Paraaortic lymph node (tissue), 1 donor: ENCODE results near the genes GIPC2, IFI44L and ADGRL4.

DNA sequence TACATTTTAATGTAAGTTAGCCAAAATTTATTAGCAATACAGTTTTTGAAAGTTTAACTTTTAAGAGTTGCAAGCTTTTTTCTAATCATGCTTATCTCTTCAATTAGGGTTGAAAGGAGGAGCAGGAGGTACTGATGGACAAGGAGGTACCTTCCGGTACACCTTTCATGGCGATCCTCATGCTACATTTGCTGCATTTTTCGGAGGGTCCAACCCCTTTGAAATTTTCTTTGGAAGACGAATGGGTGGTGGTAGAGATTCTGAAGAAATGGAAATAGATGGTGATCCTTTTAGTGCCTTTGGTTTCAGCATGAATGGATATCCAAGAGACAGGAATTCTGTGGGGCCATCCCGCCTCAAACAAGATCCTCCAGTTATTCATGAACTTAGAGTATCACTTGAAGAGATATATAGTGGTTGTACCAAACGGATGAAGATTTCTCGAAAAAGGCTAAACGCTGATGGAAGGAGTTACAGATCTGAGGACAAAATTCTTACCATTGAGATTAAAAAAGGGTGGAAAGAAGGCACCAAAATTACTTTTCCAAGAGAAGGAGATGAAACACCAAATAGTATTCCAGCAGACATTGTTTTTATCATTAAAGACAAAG, 8.3 kb downstream of the DNAJB4 start:
- PRO-cap = no peak

DNA sequence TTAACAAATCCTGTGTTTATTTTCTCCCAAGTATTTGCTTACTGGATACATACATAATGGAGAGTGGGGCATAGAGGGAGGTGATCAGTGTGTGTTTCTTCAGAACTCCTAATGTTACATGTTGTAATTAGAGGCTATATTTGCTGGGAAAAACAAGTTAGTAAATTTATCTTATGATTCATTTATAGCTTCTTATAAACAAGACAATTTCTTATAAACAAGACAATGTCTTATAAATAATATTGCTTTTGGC, 7.3 kb upstream of the GIPC2 start:
- PRO-cap = no peak

- PRO-cap = no peak
These were observed 308 bp upstream of the GIPC2 start for GRCh38 chr1:78045615-78045701.

DNA sequence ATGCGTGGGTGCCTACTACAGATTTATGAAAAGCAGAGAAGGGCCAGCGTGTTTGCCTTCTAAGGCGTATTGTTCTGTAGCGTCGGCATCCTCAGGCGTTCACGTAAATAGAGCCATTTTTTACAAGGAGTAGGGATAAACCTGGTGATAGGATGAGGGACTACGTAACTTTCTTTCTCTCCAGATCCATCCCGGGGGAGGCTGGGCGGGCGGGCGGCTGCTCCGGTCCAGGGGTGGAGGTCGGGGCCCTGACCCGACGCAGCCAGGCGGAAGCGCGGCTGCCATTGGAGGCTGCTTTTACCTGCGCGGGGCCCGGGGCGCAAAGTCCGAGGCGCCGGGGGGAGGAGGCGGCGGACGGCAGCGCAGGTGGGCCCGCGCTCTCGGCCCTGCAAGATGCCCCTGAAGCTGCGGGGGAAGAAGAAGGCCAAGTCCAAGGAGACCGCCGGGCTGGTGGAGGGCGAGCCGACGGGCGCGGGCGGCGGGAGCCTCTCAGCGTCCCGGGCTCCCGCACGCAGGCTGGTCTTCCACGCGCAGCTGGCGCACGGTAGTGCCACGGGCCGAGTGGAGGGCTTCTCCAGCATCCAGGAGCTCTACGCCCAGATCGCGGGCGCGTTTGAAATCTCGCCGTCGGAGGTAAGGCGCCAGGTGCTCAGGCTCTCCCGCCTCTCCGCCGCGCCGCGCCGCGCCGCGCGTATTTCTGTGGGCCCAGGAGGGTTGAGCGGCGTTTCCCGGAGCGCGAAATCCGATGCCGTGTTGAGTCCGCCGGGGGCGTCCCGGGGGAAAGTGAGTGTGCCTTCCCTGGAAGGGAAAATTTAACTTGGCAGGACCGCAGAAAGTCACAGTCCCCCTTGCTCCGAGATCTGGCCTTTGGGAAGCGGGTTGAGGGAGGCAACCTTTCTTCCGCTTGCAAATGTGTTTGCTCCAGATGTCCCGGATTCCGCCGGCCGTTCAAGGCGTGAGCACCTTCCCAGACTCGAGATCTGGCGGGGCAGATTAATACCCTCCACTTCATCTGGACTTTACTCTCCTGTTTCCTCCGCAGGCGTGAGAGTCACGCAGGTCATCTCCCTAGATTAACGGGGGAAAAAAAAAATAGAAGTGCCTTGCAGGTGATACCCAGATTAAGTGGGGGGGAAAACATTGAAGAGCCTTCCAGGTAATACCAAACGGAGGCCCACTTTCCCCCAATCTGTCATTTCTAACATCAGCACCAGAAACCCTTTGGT, at the start of gene GIPC2:
TSS of gene GIPC2 (plus strand) at position 265 of the 1,226 bp plus-strand sequence.
- PRO-cap = unidirectional peak, plus-strand start at position 329 of the sequence; unidirectional peak, minus-strand start at position 699 of the sequence; unidirectional peak, minus-strand start at position 862 of the sequence

GRCh38 chr1:78619414-78620692, at the start of gene IFI44L:
Gene IFI44L (plus strand): TSS chr1:78620448.
- PRO-cap = unidirectional peak, plus-strand start at chr1:78619637

DNA sequence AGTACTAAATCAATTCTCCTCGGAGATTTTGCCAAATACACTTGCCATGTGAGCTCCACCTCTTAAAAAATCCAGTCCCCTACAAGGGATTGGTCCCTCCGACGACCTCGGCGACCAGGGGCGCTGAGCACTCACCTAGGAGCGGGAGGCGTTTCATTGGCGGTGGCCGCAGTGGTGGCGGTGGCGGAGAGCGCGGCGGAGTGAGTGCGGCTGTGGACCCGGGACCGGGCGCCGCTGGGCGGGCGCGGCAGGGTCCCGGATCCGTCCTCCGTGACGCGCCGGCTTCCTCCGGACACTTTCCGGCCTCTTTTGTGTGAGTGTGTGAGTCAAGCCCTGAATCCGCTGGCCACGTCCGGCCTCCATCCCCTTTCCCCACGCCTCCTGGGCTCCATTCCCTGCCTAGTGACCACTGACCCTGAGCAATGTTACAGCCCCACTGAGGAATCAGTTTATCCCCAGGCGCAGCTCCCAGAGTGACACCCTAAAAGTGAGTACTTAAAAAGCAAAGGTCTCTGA, at the start of gene ADGRL4:
TSS of gene ADGRL4 (minus strand) at position 233 of the 516 bp plus-strand sequence.
- PRO-cap = bidirectional peak, plus-strand start at position 203 of the sequence, minus-strand start at position 301 of the sequence

- PRO-cap = no peak
These were observed 642.3 kb upstream of the ADGRL2 start for GRCh38 chr1:81158350-81158853.

- PRO-cap = no peak
These were observed 941 bp upstream of the ADGRL2 start for GRCh38 chr1:81799734-81800251.

- PRO-cap = no peak
These were observed 3.1 kb downstream of the ADGRL2 start for GRCh38 chr1:81803781-81804235.

GRCh38 chr1:83151039-83151587, 847.8 kb downstream of the TTLL7 start:
- PRO-cap = no peak

- PRO-cap = no peak
These were observed 962 bp downstream of the PRKACB start for GRCh38 chr1:84144926-84145539.

DNA sequence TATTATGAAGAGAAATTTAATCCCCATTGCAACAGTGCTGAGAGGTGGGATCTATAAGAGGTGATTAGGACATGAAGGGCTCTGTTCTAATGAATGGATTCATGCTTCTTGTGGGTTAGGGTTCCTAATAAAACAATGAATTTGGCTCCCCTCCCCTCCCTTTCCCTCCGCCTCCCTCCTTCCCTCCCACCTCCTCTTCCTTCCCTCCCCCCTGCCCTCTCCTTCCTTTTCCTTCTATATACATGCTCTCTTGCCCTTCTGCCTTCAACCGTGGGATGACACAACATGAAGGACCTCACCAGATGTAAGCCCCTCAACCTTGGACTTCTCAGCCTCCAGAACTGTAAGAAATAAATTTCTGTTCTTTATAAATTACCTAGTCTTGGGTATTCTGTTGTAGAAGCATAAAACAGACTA, 26.8 kb upstream of the SAMD13 start:
- PRO-cap = no peak

- PRO-cap = no peak
These were observed 1.8 kb upstream of the SPATA1 start for GRCh38 chr1:84504185-84505073.

GRCh38 chr1:84603858-84604453, 29.7 kb upstream of the CTBS start:
- PRO-cap = no peak

DNA sequence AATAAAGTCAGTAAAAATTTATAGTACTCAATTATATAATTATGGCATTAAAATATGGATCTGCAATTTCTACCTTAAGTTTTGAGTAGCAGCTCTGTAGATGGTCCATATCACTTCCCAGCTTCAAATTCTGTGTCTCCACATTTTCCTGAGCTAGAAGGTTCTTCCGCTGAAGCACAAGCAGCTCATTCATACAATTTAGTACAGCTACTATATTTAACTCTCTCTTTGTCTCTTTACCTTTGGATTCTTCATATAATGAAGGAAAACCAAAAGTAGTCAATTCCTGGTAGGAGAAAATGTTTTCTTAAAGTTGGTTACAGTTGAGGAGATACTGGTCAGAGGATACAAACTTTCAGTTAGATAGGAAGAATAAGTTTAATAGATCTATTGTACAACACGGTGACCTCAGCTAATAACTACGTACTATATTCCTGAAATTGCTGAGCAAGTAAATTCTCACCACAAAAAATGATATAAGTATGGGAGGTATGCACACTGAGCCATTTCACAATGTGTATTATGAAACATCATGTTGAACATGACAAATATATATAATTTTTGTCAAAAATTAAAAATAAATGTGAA, 20.6 kb downstream of the SSX2IP start:
- PRO-cap = no peak

DNA sequence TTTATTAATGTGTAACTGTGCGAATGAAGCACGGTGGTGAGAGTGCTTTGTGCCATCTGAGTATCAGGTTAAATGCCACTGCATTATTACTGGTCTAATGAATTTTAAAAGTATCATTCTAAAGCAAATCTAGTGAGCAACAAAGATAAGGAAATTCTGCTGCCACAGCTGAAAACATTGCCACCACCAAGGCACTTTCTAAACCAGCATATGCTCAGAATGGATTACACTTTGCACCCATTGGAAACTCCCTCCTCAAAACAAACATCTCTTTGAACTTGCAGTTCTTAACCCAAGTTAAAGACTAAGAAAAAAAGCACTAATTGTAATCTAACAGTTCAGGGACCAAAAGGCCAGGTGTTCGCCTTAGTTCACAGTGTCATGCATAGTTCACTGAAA, 30.1 kb upstream of the SSX2IP start:
- PRO-cap = no peak

DNA sequence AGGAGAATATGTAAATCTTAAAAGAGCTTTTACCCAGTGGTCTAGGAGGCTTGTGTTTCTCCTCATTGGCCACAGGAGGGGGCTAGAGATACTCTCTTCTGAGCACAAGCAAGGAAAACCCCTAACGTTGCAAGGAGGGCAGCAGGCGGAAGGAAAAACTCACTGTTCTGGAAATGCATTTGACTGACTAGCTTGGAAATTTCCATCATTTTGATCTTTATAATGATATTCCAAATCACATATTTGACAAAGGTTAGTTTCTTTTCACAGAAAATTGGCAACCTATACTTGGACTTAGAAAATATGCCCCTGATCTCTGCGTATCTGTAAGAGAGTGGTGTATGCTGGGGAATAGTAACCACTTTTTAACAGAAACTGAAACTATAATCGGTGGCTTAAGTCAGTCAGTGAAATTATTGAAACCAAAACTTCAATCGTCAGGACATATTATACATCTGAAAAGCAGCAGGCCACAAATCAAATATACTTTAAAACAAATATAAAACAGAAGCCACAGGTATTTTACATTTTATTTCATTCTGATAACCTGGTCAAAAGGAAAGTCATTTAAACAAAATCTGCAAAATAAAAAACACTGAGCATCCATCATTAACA, 51.8 kb downstream of the MCOLN2 start:
- PRO-cap = bidirectional peak, plus-strand start at position 124 of the sequence, minus-strand start at position 71 of the sequence; unidirectional peak, minus-strand start at position 326 of the sequence

DNA sequence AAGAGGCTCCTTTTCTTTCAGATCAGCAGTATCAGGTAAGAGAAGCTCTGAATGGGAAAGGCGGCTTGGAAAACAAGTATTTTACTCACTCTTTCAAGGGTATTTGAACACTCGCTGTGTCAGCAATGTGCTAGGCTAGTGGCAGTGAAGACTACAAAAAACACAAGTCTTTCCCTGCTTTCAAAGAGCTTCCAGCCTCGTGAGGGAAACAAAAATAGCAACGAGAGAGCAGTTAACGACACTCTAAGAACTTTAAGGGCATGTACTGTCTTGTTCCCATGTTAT, 267 bp downstream of the DNAI3 start:
- PRO-cap = no peak

DNA sequence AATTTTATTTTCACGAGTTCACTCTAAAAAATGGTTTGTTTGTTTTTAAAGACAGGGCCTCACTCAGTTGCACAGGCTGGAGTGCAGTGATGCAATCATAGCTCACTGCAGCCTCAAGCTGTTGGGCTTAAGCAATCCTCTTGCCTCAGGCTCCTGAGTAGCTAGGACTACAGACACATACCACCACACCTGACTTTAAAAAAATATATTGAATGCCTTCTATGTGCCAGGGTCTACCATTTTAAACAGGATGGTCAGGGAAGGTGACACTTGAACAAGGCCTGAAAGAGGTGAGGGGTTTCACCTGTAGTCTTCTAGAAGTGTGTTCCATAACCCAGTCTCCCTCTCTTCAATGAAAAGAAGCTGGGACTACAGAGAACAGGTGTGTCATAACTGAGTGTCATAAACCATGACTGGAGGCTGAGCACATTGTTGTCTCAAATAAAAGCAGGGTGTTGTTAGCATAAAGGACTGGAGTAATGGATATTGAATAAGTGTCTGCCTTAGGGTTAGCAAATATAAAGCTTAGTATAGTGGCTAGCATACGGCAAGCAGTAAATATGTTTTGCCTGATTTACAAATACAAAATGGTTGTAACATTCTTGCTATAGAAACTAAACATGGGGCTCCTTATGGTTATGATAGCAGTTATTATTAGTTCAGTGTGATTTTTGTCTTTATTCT, 65.5 kb downstream of the SYDE2 start:
- PRO-cap = no peak

- PRO-cap = no peak
These were observed 828 bp downstream of the SYDE2 start for GRCh38 chr1:85200049-85200327.